LNCaP clone FGC (cell line): Measurements from ENCODE around the genes TMEM54 and ZSCAN20.

- RRBS, 2 experiments: 46 to 56% methylated on average over 5 of the region's 16 CpGs
These were observed 7.6 kb downstream of the SYNC start for GRCh38 chr1:32694823-32695505.

DNA sequence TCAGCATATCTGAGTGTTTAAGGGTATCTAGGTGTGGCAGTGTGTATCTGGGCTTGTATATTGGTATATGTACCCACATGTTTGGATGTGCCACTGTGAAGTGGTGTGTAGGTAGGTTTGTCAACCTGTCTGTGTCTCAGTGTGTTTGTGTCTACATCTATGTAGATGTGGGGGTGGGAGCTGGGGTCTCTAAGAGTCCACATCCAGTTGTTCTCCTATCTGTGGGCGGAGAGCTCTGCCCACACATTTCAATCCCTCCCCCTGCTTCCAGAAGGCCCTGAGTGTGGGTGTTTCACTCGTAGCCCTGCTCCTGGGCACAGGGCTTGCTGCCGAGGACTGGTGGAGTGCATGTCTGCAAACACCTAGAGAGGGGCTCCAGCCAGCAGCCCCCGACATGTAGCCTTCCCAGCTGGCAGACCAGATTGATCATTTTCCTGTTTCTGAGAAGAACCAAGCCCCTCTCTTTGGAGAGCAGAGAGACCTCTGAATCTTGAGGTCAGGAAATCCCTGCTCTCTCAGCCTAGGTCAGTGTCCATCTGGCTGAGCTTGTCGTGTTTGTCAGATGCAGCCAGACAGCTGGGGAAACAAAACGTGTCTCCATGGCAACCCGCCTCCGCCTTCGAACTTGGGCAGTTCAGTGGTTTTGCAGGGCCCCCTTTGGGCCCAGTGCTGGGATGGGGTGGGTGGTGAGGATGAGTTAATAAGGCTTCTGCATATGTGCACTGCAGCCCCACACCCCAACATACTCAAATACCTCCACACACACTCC lies 7.9 kb upstream of the KIAA1522 start:
- RRBS, 2 experiments: no CpG with 5 or more reads among the region's 9 CpGs

- RRBS, 2 experiments: no CpG with 5 or more reads among the region's 8 CpGs
These were observed 24.9 kb downstream of the KIAA1522 start for GRCh38 chr1:32766297-32767065.

GRCh38 chr1:32770214-32770740 lies 28.6 kb downstream of the KIAA1522 start:
- RRBS, 2 experiments: 96 to over 99% methylated on average over 5 of the region's 25 CpGs

DNA sequence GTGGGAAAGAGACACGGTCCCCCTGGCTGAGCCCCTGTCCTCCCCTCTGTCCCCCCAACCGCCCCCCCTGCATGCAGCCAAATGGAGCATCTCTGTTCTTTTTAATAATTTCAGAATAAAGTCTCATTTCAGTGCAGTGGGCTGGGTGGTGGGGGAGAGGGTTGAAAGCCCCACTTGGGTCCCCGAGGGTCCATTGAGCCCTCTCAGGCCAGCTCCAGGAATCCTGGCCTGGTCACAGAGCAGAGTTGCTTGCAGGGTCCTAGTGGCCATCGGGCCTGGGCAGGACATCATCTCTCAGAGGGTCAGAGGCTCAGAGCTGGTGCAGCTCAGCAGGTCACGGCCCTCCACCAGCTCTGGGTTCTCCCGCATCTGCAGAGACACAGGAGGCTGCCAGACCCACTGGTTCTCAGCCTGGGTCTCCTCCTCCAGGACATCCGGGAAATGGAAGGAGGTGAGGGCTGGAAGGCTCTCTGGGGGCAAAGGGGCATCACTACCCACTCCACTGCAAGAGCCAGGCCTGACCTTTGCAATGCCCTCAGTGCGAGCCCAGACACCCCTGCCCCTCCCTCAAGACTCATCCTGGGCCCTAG lies 6.6 kb downstream of the TMEM54 start:
- RRBS, 2 experiments: no CpG with 5 or more reads among the region's 8 CpGs

- RRBS, 2 experiments: 2% methylated on average over 48 to 49 of the region's 104 CpGs
These were observed at the start of gene TMEM54 for GRCh38 chr1:32900908-32901905. TSS of gene TMEM54 (minus strand) at chr1:32901389.

DNA sequence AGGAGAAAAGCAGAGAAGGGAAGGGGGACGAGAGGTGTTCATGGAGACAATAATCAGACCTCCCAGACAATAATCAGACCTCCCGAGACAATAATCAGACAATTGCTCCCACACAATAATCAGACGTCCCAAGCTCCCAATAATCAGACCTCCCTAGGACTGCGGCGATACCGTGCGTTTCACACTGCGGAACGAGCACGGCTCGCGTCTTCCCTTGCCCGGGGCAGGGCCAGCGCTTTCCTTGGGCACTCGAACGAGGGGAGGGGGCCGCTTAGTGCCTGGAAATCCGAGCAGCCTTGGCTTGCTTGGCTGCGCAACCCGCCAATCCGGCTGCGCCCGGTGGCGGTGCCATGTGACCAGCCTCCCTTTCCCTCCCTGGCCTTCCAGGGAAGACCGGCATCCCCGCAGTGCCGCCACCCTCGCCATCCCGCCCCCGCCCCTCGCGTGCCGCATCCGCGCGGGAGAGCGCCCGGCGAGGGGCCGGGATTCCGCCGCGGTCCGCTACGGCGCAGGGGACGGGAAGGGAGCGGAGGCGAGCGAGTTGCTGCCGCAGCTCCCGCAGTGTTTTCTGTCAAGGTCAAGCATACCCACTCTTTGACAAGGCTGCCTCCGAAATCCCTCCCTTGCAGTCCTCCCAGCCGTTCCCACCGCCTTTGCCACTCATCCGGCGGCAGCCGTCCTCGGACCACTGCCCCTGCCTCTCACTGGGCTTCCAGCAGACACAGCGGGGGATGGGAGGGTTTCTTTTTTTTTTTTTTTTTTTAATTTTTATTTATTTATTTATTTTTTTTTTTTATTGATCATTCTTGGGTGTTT lies 8.3 kb upstream of the RNF19B start:
- RRBS, 2 experiments: 4 to 13% methylated on average over 21 of the region's 60 CpGs

DNA sequence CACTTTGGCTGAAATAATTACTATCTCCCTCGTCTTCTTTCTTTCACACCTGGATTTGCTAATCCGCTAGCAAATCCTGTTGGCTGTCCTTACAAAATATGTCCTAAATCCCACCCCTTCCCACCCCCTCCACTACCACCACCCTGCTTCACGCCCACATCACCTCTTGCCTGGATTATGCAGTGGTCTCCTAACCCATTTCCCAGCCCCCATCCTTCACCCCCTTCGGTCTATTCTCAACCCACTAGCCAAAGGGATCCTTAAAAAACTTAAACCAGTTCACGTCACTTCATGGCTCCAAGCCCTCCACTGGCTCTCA lies 25.1 kb downstream of the TRIM62 start:
- RRBS, 2 experiments: no CpG with 5 or more reads among the region's 5 CpGs

- RRBS, 2 experiments: 19 to 21% methylated on average over 21 of the region's 56 CpGs
These were observed 1.2 kb downstream of the TRIM62 start for GRCh38 chr1:33180427-33181176.

DNA sequence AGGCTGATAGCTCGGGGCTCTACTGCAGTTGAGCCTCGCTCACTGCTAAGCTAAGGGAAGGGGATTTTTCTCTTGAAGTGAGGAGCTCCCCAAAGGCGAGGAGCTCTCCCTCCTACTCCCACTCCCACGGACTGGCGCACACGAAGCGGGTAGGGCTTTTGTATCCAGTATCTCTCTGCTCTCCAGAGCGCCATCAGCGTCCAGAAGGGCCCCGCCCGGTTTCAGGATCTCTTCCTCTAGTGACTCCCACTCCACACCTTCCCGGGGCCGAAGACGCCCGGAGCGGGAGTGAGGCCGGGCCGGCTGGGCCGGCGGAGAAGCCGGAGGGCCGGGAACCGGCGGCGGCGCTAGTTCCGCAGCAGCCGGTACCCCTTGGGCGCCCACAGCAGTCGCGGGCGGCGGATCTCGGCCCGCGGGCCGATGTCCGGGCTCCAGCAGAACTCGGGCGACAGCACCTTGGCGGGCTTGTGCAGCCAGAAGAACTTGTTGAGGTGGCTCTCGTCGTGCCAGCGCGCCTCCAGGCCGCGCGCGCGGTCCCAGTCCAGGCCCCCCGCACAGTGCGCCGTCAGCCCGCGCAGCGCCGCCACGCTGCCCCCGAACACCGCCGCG lies 14.4 kb downstream of the A3GALT2 start:
- RRBS, 2 experiments: 96 to 97% methylated on average over 11 of the region's 62 CpGs

DNA sequence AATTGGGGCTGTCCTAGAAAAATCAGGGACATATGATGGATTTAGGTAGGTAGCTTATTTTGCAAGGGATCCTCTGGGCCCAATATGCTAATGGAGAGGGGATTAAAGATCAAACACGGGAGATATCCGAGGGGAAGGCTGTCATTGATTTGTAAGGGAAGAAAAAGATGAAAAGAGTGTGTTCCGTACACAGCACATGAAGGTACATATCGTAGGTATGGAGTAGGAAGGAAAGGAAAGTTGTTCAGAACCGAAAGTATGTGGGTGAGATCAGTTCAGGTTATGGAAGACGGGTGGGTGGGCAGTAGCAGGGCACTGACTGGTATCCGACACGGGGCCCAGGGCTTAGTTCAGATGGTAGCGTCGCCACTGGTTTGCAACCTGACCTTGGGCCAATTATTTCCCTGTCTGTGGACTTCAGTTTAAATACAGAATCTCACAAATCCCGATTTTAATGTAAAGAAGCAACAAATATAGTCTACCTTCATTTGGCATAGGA lies 27.7 kb upstream of the A3GALT2 start:
- RRBS, 2 experiments: no CpG with 5 or more reads among the region's 11 CpGs

DNA sequence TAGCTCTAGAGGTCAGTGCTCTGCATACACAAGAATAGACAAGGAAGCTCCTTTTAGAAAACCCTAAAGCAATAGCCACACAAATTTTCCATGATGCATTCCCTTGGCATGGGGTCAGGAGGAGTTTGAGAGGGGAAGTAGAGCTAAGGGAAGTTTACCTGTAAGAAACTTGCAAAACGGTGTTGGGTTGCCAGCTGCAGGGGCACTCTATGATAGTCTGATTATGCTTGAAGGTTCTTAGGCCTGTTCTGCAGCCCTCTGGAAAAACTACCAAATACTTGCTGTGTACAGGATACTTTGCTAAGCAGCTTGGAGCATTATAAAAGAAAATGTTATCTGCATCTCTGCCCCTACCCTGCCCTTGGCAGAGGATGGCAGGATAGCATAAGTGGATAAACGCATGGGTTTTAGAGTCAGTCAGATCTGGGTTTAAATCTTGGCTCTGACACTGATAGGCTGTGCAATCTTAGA lies 39.1 kb upstream of the A3GALT2 start:
- RRBS, 2 experiments: no CpG with 5 or more reads among the region's 2 CpGs

GRCh38 chr1:33374017-33375014 lies 53.4 kb upstream of the A3GALT2 start:
- RRBS, 2 experiments: no CpG with 5 or more reads among the region's 7 CpGs

- RRBS, 2 experiments: no CpG with 5 or more reads among the region's 10 CpGs
These were observed 51.0 kb downstream of the PHC2 start for GRCh38 chr1:33379661-33380439.

DNA sequence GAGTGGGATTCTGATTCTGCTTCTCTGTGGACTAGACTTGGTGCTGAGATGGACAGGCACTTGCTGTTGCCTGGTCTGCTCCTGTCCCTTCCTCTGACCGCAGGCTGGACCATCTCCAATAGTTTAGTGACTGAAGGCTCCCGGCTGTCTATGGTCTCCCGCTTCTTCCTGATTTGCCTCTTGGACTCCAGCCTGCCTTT lies 6.3 kb upstream of the ZSCAN20 start:
- RRBS, 2 experiments: no CpG with 5 or more reads among the region's 3 CpGs

DNA sequence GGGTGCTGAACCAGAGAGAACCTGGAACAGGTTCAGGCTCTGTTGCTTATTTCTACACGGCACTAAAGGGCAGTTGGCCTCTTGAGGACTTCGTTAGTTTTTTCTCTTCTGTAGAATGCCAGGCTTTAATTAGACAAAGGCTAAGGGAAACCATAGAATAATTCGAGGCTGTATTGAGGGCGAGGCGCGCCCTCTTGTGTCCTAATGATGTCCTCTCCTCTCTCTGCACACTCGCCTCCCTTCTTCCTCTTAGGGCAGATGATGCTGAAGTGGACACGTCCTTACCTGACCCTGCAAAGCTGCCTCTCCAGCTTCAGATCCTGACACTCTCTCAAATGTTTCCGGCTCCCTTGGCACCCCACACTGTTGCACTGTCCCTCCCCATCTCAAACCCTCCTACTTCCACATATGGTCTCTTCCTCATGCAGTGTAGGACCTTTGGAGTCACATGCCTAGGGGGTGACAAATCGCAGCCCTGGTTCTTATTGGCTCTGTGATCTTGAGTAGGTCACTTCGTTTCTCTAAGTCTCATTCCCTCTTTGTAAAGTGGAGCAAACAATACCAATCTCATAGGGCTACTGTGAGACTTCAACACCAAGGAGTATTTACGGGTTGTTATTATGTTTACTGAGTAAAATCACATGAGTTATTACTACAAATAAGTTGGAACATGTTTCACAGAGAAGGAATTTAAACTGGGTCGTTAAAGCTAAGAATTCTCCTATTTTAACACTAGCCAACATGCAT lies 1.8 kb upstream of the ZSCAN20 start:
- RRBS, 2 experiments: no CpG with 5 or more reads among the region's 13 CpGs

- RRBS, 2 experiments: under 1 to 1% methylated on average over 14 of the region's 40 CpGs
These were observed at the start of gene ZSCAN20 for GRCh38 chr1:33472111-33472899. TSS of gene ZSCAN20 (plus strand) at chr1:33472645.

- RRBS, 2 experiments: no CpG with 5 or more reads among the region's 14 CpGs
These were observed 103.0 kb downstream of the ZSCAN20 start for GRCh38 chr1:33575095-33576196.

DNA sequence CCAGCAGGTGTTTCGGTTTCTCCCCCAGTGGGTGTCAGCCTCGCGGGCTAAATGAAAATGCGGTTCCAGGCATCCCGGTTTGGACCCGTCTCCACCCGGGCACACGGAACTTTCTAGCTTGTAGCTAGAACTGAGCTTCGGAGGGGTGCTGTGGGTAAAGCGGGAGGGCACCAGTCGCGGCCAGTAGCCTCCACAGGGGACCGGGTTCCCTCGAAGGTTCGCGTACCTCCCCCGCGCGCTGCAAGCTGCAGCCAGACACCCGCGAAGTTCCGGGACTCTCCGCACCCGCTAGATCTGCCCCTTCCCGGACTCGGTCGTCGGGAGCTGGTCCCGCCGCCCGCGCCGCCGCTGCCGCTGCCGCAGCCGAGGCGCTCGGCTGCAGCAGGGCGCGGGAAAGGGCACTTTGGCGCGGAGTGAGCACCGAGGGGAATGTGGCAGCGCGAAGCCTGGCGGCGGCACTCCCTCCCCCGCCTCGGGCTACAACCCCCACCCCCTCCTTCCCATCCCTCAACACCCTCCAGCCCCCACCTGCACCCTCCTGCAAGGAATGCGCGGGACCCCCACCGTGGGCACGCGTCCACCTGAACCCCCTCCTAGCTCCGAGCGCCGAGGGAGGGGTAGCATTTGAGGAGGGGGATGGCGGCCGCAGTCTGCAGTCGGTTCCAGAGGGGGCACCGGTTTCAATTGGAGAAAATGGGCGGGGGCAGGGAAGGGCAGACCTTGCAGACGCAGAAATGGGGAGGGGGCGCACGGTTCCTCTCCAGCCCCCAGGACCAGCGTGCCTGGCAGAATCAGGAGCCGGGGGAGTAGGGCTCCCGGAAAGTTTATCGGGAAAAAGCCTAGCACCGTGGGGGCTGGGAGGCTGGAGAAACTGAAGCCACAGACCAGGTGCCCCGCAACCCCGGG lies 1.1 kb downstream of the CSMD2 start:
- RRBS, 2 experiments: 3 to 4% methylated on average over 19 to 21 of the region's 73 CpGs

DNA sequence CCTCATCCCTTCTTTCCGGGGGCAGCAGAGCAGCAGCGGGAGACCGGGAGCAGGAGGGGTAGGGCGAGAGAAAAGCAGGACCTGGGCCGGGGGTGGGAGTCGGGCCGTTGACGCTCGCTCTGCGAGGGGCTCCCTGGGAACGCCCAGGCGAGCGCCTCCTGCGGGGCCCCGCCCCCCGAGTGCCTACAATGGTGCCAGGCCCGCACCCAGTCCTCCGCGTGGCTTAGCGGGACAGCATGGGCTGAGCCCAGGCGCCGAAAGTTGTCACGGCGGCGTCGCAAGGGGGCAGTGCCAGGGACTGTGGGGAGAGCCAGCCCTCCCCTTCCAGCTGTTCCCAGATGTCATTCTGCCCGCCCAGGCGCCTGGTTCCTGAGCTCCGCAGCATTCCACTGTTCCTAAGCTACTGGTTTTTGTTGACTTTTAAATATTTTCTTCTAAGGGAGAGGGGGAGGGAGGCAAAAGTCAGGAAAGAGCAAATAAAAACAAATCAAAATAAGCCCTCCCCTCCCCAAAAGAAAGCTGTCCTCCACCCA lies 505 bp downstream of the C1orf94 start:
- RRBS, 2 experiments: 20 to 31% methylated on average over 1 to 3 of the region's 29 CpGs